Cerebral cortex (tissue), 2 donors: ENCODE measurements around the genes EFCAB11 and KCNK13.

GRCh38 chr14:89617427-89617875 is 200.4 kb upstream of the FOXN3 start:
- PRO-cap, 2 experiments, result no peak in any of the 2 experiments

- PRO-cap, 2 experiments, result peak in 1 of 2 experiments; most common plus-strand start chr14:89912880 (in 1); most common minus-strand start chr14:89912805 (in 1)
Measured at GRCh38 chr14:89912401-89913208, 41.9 kb downstream of the EFCAB11 start.

- PRO-cap, 2 experiments, result peak in 1 of 2 experiments; most common plus-strand start chr14:89954942 (in 1); most common minus-strand start chr14:89954642 (in 1)
Measured at GRCh38 chr14:89954212-89955258, at the start of gene EFCAB11. Gene EFCAB11, minus strand, starts transcription at chr14:89954730.

GRCh38 chr14:90061548-90062156 is at the start of gene KCNK13:
Gene KCNK13, plus strand, starts transcription at chr14:90061994.
- PRO-cap, 2 experiments, result no peak in any of the 2 experiments

DNA sequence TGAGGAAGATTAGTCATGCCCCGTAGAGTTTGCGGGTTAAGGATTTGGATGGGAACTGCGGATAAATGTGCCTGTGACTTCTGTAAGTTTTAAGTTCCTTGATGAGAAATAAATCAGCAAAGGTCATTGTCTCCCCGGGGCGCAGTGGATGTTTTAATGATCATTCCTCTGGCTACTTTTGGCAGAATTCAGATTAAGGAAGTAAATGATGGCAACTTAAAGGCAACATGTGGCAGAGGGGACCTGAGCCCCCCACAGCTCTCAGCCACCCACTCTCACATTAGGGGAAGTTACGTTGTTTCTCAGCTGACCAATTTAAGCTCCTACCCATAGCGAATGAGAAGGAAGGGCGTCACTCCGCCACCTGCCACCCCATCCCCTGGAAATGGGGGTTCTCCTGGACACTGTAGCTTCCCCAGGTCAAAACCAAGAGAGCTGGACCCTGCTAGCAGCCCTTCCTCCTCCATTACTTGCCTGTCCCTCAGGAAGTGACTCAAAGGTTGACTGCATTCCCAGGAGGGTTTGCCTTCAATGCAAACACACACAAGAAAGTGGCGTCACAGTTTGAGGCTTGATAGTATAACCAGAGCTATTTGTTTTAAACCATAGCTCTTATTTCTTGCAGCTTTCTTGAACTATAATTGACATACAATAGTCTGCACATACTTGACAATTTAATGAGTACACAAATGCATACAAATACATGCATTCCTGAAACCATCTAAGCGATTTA is 79.0 kb downstream of the KCNK13 start:
- PRO-cap, 2 experiments, result no peak in any of the 2 experiments

DNA sequence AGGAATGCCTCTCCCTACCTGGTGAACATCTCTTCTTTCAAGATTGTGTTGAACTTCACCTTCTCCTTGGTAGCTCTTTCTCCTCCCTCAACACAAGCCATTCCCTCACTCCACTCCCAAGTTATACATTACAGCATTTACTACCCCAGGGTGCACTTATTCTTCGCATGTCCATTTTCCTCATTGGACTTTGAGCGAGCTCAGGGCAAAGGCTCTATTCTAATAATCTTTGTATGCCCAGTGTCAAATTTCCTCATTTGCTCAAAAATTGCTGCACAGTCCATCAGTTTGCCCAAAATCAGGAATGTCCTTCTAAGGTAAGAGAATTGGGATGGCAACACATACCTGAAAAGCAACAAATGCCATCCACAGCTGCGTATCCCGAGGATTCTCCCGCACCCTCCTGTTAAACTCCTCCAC is 28.1 kb downstream of the NRDE2 start:
- PRO-cap, 2 experiments, result no peak in any of the 2 experiments

DNA sequence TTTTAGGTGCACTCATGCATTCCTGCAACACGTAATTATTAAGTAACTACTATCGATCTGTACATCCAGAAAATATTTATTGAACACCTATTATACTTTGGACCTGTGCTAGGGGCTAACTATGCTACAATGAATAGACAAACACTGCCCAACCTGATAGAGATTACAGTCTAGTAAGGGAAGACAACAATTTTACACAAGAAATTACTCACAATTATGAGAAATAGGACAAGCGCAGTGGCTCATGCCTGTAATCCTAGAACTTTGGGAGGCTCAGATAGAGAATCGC is 1.5 kb downstream of the NRDE2 start:
- PRO-cap, 2 experiments, result no peak in any of the 2 experiments

DNA sequence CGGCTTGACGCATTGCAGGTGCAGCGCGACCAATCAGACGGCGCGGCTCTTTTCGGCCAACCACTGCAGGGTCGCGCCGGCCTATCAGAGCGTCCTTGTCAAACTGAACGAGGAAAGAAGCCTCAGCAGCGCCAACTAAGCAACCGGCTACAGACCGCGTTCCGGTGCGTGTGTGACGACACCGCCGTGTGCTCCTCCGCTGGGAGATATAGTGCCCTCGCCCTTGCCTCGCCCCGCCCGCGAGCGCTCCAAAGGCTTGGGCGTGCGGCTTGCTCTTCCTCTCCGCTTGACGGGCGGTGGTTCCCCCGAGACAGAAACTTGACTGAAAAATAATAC is 13.6 kb upstream of the CALM1 start:
- PRO-cap, 2 experiments, result peak in 1 of 2 experiments; most common plus-strand start position 152 of the sequence (in 1)

DNA sequence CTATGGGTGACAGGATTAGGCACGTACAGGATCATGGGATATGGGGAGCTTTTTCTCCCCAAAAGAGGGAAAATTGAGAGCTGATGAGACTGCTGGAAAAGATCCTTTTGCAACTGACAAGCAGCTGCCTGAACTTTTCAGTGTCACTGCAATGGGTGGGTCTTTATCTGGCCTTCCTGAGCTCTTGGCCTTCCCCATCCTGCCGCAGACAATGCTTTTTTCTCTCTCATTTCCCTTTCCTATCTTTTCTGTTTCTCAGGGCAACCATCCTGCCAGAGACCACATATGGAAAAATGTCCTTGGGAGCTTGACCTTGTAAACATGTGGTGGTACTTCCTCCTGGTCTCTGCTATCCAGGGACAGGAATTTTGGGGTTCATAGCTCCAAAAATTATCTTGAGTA is 75.8 kb downstream of the CALM1 start:
- PRO-cap, 2 experiments, result no peak in any of the 2 experiments

GRCh38 chr14:90534723-90535280 is 138.0 kb downstream of the CALM1 start:
- PRO-cap, 2 experiments, result no peak in any of the 2 experiments

- PRO-cap, 2 experiments, result peak in 1 of 2 experiments; most common plus-strand start chr14:90551579 (in 1); most common minus-strand start chr14:90551502 (in 1)
Measured at GRCh38 chr14:90551291-90551830, 154.5 kb downstream of the CALM1 start.

DNA sequence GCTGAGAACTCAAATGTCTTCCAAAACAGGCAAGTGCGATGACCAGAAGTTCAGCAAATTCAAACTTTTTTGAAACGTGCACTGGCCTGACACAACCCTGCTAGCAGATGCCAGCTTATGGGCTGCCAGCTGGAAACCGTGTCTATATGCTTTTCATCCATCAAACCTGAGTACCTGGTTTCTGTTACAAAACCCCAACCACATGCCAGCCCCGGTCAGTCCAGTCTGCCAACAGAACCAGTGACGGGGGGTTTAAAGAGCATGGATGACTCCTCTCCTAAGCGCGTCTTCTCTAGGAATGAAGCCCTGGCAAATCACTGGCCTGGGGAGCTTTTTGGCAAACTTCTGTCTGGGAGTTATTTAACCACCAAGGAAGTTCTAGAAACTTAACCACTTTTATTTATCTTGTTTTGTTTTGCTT is 189.6 kb downstream of the TTC7B start:
- PRO-cap, 2 experiments, result no peak in any of the 2 experiments

- PRO-cap, 2 experiments, result peak in 1 of 2 experiments; most common plus-strand start chr14:90661407 (in 1)
Measured at GRCh38 chr14:90660753-90661698, 155.2 kb downstream of the TTC7B start.

DNA sequence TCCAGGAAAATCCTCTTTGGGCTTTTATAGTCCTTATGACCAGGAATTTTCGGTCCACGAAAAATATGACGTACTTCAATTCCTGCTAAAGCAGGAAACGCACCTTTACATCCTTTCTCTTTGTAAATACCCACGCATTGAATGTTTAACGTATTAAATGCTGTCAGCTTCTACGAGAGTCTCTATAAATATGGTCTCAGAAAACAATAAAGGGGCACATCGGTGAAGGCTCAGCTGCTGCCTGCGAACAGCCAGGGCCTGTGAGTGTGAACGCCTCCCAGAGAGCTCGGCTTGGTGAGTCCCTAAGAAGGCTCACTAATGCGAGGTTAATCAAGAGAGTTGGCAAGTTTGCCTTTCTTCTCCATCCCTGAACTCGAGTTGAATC is 58.4 kb downstream of the TTC7B start:
- PRO-cap, 2 experiments, result no peak in any of the 2 experiments

GRCh38 chr14:91009490-91009911 is 50.9 kb downstream of the RPS6KA5 start:
- PRO-cap, 2 experiments, result no peak in any of the 2 experiments

DNA sequence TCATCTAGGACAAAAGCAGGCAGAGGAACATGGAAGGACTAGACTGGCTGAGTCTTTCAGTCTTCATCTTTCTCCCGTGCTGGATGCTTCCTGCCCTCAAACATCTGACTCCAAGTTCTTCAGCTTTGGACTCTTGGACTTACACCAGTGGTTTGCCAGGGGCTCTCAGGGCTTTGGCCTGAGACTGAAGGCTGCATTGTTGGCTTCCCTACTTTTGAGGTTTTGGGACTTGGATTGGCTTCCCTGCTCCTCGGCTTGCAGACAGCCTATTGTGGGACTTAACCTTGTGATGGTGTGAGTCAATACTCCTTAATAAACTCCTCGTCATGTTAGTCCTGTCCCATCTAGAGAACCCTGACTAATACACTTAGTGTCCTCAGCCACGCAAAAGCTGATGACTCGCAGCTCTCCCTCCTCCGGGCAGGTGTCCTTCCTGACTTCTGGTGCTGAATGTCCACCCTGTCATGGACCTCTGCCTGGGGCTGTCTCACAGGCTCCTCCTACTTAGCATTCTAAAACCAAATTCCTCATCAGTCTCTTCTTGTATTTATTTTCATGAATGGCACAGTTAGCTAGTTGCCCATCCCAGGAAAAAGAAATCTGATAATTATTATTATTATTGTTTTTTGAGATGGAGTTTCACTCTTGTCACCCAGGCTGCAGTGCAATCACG is 6.1 kb downstream of the DGLUCY start:
- PRO-cap, 2 experiments, result no peak in any of the 2 experiments

GRCh38 chr14:91202213-91202948 is 42.1 kb downstream of the GPR68 start:
- PRO-cap, 2 experiments, result no peak in any of the 2 experiments

- PRO-cap, 2 experiments, result peak in 1 of 2 experiments; most common plus-strand start chr14:91243705 (in 1); most common minus-strand start chr14:91243566 (in 1)
Measured at GRCh38 chr14:91243456-91244085, 933 bp downstream of the GPR68 start.

- PRO-cap, 2 experiments, result no peak in any of the 2 experiments
Measured at GRCh38 chr14:91293260-91293810, 48.8 kb upstream of the GPR68 start.

DNA sequence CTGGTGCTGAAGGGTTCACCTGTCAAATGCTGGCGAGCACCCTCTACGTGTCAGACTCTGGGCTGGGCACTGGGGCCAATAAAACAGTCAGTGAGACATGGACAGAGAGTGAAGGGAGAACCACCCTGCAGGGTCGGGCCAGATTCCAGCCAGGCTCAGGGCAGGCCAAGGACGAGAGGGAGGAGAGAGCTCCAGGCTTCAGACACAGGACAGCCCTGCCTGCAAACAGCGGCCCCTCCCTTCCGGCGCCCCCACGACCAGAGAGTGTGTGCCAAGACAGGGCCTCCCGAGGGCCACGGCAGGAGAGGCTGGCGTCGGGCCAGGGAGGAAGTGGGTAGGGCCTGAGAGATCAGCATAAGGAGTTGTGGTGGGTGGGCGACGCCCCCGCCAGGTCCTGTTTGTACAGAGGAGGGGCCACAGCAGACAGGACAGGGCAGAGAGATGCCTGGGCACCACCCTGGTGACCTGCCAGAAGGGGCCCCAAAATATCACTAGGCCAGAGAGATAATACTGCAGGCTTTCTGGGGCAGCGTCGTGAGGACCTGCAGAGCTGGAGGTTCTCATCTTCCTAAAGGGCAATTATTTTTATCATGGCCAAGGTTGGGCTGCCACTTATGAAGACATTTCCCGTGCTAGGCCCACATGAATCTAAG is 73.1 kb upstream of the GPR68 start:
- PRO-cap, 2 experiments, result no peak in any of the 2 experiments